Type B pancreatic cell (in vitro differentiated cells): ENCODE results near the genes DNAJB9 and LSMEM1.

DNA sequence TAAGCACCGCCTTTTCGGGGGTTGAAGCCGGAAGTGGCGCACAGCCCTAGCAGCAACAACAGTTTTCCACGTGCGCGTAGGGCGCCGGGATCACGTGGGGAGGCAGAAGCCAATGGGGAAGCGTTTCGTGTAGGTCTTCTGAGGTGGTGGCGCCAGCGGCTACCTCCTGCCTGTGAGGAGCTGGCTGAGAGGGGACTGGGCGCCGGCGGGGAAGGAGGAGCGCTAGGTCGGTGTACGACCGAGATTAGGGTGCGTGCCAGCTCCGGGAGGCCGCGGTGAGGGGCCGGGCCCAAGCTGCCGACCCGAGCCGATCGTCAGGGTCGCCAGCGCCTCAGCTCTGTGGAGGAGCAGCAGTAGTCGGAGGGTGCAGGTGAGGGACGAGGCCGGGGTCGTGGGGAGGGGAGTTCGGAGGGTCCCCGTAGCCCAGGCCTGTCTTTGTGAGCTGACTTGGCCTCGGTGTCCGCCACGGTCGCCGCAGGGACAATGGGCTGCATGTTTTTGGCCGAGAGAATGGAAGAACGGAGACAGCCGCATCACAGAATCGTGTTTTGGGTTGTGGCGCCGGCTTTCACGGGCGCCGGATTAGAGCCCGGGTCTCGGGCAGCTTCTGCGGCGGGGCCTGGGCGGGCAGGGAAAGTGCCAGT lies at the start of gene DNAJB9:
TSS of gene DNAJB9 (plus strand) at position 141 of the 644 bp plus-strand sequence.
- PRO-cap: bidirectional peak, plus-strand start at position 187 of the sequence, minus-strand start outside the sequence

DNA sequence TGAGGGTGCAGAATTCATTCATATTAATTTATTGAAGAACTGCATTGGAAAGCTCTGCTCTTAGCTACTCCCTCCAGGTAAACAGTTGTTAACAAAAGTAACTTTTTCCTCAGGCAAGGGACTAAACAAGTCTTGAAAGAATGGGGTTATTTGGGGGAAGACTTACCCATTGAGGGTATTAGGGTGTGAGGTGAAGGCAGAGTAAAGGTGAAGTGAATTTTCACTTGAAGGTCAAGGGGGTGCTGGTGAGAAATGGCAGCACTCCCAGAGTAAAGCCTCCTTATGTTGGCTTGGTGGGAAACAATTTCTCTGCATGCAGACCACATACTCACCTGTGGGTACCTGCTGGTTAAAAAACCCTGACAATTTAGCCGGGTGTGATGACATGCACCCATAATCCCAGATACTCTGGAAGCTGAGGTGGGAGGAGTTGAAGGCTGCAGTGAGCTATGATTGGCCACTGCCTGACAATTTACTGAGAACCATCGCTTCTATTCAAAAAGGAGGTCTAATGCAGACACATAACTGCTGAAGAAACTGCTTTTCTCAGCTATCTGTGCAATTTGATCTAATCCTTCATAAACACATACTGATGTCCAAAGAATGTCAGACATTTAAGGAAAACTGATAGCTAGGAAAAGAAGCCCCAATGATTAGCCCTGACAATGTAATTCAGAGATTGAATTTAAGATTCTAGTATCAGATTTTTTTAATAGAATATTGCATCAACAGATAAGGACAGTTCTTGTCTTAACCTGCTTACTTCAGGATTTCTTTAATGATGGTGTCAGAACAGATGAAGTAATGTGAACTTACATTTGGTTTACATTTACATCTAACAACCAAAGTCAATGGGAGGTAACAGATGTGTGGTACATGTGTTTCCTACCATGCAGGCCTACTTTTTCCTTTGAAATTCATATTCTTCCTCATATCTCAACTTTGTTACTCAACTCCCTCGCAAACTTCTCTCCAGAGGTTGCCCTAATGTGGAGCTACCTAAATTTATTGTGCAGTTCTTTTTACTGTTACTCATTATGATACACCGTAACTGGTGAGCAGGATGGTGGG lies 5.7 kb downstream of the DNAJB9 start:
- PRO-cap: no peak

- PRO-cap: no peak
Observed at GRCh38 chr7:109596816-109597345, 1027.2 kb downstream of the DNAJB9 start.

GRCh38 chr7:109697438-109697637 lies 1127.7 kb downstream of the DNAJB9 start:
- PRO-cap: no peak

- PRO-cap: no peak
Observed at GRCh38 chr7:110084428-110084812, 1006.5 kb upstream of the LRRN3 start.

DNA sequence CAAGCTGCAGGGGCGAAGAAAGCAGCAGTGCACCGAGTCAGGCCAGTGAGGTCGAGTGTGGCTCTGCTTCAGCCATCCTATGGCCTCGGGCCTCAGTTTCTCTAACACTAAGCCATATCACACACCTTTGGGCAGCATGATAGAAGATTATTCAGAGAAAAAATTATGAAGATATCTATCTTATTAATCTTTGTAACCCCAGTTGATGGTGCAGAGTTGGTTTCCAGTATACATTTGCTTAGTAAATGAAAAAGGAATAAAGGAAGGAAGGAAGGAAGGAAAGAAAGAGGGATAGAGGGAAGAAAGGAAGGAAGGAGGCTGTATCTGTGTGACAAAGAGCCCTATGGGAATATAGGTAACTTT lies 448.2 kb upstream of the LRRN3 start:
- PRO-cap: no peak

DNA sequence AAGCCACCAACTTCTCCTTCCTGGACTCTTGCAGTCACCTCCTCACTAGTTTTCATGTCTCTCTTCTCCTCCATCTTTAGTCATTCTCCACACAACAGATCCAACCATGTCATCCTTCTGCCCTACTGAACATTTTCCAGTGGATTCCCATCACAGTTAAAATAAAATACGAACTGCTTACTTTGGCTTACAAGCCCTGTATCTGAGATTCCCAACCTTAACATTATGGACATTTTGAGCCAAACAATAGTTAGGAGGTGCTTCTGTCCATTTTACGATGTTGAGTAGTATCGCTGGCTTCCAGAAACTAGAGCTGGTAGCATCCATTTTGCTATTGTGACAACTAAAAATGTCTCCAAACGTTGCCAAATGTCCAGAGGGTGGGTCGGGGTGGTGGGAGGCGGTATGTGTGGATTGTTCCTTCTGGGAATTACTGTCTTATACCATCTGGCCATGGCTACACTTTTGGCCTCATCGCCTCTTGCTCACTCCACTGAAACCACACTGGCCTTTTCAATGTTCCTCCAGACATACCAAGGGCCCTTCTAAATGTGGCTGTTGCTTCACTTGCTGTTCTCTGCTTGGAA lies 190.4 kb upstream of the LRRN3 start:
- PRO-cap: no peak

GRCh38 chr7:111205400-111206222 lies 114.7 kb downstream of the LRRN3 start:
- PRO-cap: no peak

DNA sequence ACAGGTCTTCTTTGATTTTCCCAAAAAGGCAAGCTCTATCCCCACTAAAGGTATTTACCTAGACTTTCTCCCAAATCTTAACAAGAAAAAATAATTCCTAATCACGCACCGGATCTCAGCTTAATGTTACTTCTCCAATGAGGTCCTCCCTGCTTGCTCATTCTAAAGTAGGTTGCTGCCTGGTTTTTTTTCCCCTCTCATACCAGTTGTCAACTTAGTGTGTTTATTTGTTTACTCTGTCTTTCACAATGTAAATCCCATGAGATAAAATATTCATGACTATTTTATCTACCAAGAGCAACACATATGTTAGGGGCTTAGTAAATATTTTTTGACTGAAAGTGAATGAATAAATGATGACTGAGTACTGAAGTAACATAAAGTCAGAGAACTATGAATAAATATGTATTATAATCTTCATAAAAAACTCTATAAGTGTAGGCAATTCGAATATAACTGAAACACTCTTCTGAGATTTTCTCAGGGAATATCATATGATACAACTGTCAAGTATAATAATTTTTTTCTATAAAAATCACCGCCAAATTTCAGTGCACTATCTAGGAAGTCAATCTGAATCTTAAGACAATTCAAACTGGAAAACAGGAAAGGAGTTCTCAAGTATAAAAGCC lies 140.6 kb downstream of the LRRN3 start:
- PRO-cap: no peak

GRCh38 chr7:111232776-111233367 lies 141.9 kb downstream of the LRRN3 start:
- PRO-cap: no peak

DNA sequence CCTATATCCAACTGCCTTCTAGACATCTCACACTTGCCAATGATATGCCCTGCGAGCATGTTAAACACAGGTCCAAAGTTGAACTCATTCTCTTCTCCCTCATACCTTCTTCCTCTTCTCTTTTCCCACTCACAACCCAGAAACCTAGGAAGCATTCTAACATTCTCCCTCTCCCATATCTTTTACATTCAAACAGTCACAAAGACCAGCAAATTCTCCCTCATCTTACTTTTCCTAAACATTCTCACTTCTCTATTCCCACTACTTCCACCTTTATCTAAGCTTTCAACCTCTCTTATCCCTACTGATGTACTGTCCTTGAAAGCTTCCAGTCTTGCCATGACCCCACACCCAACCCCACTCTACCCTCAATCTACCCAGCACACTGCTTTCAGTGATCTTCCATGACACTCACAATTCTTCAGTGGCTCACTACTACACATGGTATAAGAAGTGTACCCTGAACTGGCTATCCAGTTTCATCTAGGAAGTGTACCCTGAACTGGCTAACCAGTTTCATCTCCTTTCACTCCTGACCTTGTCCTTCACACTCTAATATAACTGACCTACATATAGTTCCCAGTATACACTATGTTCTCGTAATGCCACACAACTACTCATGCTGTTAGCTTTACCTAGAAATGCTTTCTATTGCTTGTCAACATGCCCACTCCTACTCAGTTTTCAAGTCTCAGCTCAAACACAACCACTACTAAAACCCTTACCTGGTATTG lies 5.3 kb downstream of the IMMP2L start:
- PRO-cap: no peak

DNA sequence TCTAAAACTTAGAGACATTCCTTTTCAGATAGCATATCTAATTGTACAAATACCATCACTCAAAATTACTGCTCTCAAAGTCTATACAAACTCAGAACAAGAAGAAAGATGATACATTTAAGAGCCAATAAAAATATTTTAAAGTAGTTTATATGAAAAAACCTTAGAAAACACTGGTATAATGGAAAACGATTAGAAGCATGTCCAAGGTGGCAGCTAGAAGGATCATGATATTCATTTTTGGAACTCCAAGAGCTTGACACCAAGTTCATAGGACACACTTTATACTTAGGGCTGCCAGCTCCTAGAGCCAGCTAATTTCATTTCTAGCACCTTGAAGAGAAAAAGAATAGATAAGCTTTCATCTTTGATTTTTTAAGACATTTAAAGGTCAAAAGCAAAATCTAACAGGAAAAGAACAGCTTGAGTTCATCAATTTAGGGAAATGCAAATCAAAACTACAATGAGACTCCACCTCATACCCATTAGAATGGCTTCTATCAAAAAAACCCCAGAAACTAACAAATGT lies 146.3 kb downstream of the DOCK4 start:
- PRO-cap: no peak

GRCh38 chr7:112074691-112075371 lies 131.4 kb downstream of the DOCK4 start:
- PRO-cap: no peak

DNA sequence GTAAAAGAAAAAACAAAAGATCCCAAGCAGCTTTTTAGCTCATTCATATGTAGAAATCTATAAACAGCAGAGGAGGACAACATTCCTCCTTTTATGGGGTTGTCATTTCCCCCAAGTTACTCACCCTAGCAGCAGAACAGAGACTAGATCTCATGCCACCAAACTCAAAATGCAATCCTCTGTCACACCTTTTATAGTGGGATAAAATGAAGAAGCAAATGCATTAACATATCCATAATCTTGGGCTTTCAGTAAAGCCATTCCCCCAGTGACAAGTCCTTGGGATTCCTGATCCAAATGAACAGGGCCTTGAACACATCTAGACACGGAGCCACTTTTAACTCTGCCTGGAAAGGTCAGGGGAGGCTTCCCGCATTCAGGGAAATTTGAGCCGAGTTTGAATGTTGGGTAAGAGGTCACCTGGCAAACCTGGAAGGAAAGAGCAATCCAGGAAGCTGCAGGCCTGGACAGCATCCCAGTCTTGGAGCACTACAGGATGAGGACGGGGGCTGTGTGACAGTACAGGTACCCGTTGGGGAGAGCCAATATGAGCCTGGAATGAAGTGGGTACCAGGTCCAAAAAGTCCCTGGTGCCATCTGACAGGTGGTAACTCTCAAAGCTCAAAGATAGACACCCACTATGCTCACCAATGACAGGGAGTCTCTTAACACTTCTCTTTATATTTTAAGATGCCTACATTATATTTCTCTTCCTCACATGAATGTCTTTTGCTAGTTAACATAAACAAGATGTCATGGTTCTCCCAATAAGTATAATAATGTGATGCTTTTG lies 76.3 kb downstream of the DOCK4 start:
- PRO-cap: no peak

DNA sequence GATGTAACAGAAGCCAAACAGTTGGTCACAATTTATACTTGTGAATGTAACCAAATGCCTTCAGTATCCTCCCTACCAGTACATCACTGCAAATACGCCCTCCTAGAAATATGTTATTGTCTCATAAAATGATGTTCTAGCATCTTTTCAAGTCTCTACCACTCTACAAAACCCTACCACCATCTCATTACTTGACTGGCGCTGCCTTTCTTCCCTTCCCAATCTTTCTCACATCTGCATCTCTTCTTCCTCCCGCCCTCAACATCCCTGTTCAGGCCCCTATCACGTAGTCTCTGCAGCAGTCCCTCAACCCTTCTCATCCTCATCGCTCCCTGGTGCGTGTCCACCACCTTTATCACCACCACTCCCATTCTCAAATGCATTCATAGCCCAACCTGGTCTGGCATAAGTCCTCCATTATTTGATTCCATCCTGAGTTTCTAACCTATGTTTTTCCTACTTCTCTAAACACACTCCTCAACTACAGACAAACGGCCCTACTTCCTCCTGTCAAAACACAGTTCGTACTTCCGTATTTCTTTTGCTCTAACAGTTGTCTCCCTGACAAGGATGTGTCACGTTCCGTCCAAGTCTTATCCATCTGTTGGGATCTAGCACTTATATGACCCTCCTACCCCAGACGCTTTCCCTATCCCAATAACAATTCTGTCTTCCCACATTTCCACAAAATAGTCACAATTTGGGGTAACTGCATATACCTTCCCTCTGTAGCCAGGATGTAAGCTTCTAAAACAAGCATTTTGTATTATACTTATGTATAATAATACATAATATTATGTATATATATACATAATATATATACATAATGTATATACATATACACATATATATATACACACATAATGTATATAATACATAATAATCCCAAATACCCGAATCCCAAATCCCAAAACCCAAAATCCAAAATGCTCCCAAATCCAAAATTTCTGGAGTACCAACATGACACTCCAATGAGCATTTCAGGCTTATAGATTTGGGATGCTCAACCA lies 46.9 kb downstream of the DOCK4 start:
- PRO-cap: no peak

GRCh38 chr7:112223767-112224210 lies 17.3 kb downstream of the ZNF277 start:
- PRO-cap: no peak

GRCh38 chr7:112245268-112245612 lies 38.7 kb downstream of the ZNF277 start:
- PRO-cap: no peak

GRCh38 chr7:112465318-112466050 lies 15.2 kb downstream of the IFRD1 start:
- PRO-cap: no peak

- PRO-cap: no peak
Observed at GRCh38 chr7:112480598-112481108, at the start of gene LSMEM1. Gene LSMEM1 (plus strand): TSS chr7:112480991.

DNA sequence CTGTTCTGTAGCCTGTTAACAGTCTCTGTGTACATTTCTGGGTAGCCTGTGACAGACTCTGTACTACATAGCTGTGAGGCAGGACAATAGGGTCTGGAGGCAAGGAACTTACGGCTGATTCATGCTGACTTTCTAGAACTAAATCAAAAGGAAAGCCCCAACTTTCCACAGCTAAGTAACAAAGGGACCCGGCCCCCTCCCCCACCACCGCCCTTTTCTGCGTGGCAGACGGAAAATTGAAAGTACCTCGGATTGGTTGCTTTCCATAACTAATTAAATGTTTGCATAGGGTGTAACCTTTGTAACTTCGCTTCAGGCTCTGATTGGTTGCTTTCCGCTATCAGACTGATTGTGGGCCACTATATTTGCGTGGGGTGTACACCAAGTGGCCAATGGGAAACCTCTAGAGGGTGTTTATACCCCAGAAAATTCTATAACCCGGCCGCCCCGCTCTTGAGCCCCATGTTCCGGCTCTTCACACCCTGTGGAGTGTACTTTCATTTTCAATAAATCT lies 1.5 kb upstream of the TMEM168 start:
- PRO-cap: no peak